ENCODE measurements around a stretch of chr10.

- PRO-cap, result no peak
- RAMPAGE, long total RNA, 4 experiments, result no peak in any of the 4 experiments
Measured at GRCh38 chr10:75226657-75227536, 8.9 kb downstream of the COMTD1 start.

DNA sequence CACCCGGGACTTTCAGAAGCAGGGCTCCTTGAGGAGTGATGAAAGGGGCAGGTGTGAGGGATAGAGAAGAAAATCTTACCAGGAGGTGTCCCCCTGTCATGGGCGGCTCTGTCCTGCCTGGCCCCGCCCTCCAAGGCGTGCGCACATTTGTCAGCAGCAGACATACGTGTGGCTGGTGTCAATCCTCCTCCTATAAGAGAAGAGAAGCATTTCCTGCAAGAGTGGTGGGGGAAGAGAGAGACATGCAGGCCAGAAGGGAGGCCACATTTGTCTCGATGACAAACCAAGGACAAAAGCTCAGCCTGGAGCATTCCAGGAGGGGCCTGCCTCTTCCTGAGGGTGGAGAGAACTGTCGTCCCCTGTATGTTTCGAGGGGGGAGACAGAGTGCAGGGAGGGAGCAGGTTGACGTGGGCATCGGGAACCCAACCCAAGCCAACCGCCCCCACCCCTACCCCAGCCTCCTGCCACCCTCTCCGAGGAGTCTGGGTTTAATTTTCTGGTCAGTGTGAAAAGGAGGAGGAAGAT lies 47.5 kb upstream of the COMTD1 start:
- PRO-cap, result no peak
- RAMPAGE, long total RNA, 4 experiments, result no peak in any of the 4 experiments

GRCh38 chr10:75293985-75294460 lies 58.3 kb upstream of the COMTD1 start:
- PRO-cap, result unidirectional peak, plus-strand start at chr10:75294189
- RAMPAGE, long total RNA, 4 experiments, result no peak in any of the 4 experiments

DNA sequence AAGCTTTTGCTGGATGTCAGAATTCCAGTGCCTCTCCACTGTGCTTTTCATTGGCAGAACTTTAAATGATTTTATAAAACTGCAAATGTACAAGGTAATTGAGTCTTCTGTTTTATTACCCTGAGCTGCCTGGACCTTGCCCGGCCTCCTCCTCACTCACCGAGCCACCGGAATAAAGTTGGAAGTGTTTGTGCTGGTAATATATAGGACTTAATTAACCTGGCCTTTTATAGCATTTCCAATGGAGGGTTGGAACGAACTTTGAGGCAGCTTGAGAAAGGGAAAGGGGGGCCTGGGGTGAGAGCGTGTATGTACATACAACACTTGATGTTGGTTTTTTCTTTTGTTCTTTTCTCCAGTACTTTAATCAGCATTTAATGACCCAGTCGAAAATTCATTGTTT lies 43.4 kb downstream of the ZNF503 start:
- PRO-cap, result unidirectional peak, minus-strand start at position 174 of the sequence
- RAMPAGE, long total RNA, 4 experiments, result no peak in any of the 4 experiments

GRCh38 chr10:75394991-75395857 lies 6.3 kb downstream of the ZNF503 start:
- PRO-cap, result no peak
- RAMPAGE, long total RNA, 4 experiments, result no peak in any of the 4 experiments

DNA sequence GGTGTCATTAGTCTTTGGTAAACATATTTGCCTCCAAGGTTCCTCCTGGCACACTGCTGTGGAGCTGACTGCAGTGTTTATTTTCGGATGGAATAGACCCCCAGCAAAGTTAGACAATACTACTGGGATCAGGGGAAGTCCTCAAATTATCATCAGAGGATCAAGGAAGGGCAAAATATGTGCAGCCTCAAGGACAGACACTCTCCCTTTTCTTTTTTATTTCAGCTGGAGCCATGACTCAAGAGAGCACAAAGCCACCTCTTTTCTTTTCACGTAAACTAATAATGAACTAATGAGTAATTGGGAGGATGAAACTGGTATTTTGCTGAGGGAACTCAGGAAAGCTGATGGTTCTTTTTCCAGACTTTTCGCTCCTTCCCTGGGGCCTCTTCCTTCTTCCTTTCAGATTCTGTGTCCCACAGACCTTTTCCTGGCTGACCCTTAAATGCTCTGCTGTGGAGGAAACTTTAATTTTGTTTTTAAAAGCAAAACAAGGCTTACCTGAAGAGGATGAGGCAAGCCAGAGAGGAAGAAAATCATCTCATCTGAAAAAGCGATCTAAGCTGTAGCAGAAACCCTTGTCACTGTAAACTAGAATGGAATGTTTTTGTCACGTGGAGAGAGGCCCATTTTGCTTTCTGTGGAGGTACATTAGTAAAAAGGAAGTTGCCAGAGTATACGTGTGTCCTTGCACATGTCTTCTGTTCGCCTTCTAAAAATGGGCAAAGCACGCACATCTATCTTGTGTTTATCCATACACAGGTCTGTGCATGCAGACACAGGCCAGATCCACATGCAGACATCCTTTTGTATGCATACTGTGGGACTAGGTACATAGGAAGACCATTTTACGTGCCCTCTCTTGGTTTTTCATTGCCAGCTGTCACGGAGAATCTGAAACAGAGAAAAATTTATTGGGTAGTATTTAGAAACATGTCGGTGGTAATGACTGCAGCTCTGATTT lies 33.5 kb downstream of the LRMDA start:
- PRO-cap, result no peak
- RAMPAGE, long total RNA, 4 experiments, result no peak in any of the 4 experiments

DNA sequence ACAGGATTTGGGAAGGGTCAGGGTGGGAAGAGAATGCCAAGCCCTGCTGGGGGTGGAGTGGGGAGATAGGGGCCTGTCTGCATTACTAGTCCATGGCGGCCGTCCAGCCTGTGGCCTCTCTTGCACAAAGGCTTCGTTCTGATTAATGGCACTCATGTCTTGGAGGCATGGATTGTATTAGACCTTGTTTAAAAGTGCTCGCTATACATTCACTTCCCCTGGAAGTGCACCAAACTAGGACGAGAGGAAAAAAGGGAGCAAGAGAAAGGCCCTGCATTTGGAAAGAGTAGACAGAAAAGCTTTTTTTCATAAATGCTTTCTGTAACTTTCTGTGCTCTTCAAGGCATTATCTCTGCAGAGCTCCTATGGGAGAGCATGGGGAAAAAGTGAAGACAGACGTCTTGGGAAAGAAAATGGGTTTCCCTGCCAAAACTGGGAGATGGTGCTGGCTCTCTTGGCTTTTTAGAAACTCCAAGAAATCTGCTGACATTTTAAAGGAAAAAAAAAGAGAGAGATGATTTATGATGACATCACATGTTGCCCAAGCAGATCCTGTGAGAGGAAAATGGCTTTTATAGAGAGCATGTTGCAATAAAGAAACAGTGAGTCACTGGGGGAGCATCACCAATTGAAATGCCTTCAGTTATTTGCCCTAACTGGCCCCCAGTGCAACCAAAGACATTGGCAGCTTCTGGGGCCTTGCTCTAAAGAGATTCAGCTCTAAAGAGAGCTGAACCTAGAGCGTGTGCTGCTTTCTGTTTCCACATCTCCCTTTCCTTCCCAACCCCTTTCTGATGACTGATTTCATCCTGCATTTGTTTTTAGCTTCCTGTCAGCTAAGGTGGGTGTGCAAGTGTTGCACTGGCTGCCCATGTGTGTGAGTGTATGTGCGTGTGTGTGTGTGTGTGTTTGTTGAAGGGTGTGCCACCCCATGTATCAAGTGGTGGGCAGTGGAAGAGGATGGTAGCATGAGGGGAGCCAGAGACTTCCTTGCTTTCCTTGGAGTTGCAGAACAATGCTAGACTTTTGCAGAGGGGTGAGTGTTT lies 37.6 kb downstream of the LRMDA start:
- PRO-cap, result no peak
- RAMPAGE, long total RNA, 4 experiments, result no peak in any of the 4 experiments

GRCh38 chr10:75521995-75522530 lies 90.6 kb downstream of the LRMDA start:
- PRO-cap, result no peak
- RAMPAGE, long total RNA, 4 experiments, result no peak in any of the 4 experiments

DNA sequence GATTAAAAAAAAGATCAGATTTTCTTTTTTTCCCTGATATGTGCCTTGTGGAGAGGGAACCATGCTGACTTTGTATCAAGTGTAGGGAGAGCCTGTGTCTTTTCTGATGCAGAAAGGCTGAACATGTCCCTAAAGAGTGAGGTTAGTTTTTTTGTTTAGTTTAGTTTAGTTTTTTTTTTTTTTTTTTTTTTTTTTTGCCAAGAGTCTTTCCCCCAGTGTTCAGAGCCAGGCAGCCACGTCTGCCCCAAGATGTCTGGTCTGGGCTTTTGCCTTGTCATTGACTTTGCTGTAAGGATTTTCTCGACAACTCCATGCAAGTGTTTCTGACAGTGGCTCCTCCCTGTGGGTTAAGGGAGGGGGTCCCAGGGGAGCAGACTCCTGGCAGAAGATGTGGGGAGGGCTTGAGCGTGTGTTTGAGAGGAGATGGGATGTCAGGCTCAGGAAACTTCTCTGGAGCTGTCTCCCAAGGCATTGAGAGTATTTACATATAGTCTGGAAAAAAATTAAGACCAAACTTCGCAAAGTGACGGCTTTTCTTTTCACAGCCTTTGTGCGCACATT lies 201.3 kb downstream of the LRMDA start:
- PRO-cap, result no peak
- RAMPAGE, long total RNA, 4 experiments, result no peak in any of the 4 experiments

- PRO-cap, result no peak
- RAMPAGE, long total RNA, 4 experiments, result no peak in any of the 4 experiments
Measured at GRCh38 chr10:75712164-75712570, 280.7 kb downstream of the LRMDA start.

GRCh38 chr10:75753179-75753785 lies 321.9 kb downstream of the LRMDA start:
- PRO-cap, result no peak
- RAMPAGE, long total RNA, 4 experiments, result start-site peak on the plus strand in 1 of 4 experiments, at chr10:75753366-75753407 at its widest, 5 reads per replicate

DNA sequence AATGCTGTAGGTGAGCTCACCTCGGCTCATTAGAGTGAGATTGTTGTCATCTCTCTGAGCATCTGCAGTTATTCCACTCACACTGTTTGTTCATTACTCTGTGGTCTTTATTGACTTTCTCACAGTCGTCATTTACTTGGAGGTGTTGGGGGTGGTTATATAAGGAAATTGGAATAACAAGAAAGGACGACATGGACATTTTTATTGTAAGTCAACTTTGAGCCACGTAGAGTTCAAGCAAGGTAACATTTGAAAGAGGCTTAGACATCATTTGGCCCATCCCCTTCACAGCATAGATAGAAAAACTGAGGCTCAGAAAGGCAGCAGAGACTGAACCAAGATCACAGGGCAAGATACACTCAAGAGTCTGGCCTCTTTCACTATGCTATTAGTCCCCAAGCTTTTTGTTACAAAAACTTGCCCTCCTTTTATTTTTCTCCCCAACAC lies 620.0 kb downstream of the LRMDA start:
- PRO-cap, result no peak
- RAMPAGE, long total RNA, 4 experiments, result no peak in any of the 4 experiments

DNA sequence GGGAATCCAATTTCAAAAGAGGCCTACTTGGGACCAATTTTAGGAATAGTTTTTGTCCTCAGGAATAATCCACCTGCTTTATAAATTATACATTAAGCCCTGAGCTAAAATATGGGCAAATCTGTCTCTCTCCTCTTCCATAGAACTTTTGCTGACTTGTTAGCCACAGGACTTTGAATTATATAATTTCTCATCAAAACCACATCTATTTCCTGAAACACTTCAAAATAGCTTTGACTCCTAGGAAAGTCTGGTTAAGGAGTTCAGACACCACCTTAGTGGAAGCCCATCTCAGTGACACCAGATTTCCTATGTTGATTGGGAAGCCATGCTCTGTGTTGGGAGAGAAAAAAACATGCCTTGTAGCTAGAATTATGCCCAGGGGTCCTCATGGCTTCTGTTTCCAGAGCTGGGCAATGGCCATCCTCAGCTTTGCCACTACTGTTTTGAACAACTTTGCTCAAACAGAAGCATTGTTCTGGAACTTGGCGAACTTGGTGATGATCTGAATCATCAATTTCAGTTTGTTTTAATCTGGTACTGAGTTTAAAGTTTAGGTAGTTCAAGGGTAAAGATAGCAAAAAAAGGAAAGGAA lies 736.7 kb downstream of the LRMDA start:
- PRO-cap, result no peak
- RAMPAGE, long total RNA, 4 experiments, result no peak in any of the 4 experiments

DNA sequence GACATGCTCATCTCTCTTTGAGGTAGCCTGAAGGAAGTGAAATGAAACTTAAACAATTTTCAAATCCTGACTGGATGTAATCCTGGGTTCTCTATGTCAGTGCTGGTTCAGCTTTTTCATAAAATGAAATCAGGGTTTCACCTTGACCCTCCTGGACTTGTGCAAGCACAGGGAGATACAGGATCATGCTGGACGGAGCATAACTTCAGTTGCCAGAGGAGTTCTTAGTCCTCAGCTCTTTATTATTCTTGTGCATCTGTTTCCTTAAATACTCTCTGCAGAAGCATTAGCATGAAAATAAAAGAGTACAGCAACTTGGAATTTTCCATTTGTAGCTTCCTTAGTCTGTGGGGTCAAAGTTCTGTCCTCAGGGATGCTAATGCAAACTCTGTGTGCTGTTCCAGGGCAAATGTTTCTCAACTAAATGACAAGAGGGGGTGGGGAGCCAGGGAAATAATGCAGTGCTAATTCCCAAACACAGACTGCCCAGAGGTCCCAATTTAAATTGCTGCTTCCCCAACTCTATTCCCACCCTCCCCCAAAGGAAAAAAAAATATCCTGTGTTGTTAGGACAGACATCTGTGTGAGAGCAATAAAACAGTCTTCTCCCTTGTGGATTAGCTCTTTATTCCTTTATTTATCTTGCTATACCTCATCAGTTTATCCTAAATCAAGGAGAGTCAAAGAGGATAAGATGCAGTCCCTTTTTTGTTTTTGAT lies 904.9 kb downstream of the LRMDA start:
- PRO-cap, result unidirectional peak, minus-strand start at position 241 of the sequence
- RAMPAGE, long total RNA, 4 experiments, result no peak in any of the 4 experiments

DNA sequence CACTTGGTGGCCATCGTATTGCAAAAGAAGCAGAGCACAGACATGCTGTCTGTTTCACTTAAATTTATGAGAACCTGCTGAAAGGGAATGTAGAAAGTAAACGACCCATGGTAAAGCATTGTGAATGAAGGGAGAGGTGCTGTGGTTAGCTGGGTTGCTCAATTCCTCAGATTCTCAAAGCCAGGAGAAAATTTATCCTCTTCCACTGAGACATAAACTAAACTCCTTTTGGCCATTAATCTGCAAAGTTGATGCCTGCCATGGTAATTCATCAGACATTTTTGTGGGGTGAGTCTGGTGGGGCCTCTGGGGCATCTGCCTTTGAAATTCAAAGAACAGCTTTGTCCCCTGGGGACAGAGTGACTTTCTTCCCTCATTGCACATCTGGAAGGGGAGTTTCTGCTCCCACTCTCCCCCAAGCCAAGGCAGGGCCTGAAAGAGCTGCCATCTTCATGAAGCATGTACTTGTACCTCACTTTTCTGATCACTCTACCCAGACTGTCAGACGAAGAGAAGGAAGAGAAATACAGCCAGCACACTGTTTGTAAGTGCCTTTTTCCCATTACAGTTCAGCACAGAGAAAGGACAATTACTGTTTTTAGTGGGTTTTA lies 951.1 kb downstream of the LRMDA start:
- PRO-cap, result no peak
- RAMPAGE, long total RNA, 4 experiments, result no peak in any of the 4 experiments

- PRO-cap, result no peak
- RAMPAGE, long total RNA, 4 experiments, result no peak in any of the 4 experiments
Measured at GRCh38 chr10:76436632-76437147, 1005.3 kb downstream of the LRMDA start.

DNA sequence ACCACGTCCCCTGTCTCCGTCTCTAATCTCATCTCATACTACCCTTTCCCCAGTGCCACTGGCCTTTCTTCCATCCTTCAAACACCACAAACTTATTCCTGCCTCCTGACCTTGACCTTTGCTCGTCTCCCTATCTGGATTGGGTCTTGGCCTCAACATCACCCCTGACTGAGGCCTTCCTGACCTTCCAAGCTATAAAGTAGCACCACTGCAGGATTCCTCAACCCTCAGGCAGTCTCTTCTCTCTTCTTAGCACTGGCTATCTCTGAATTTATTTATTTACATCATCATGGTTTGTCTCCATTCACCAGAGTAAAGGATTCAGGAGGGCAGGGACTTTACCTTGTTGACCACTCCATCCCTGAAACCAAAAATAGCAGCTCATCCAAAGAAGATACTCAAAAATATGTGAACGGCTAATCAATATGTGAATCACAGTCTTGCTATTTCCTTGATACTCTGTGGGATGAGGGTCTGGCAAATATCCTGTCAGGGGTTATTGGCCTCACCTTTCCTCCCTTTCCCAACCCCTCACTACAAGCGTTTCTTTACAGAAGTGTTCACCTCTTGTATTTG lies 627.9 kb downstream of the KCNMA1 start:
- PRO-cap, result no peak
- RAMPAGE, long total RNA, 4 experiments, result start-site peak on the minus strand in 2 of 4 experiments, centred at positions 354 to 417 of the sequence, 5 to 22 reads per replicate

- PRO-cap, result unidirectional peak, minus-strand start at chr10:77513924
- RAMPAGE, long total RNA, 4 experiments, result no peak in any of the 4 experiments
Measured at GRCh38 chr10:77513669-77514608, 123.7 kb downstream of the KCNMA1 start.

DNA sequence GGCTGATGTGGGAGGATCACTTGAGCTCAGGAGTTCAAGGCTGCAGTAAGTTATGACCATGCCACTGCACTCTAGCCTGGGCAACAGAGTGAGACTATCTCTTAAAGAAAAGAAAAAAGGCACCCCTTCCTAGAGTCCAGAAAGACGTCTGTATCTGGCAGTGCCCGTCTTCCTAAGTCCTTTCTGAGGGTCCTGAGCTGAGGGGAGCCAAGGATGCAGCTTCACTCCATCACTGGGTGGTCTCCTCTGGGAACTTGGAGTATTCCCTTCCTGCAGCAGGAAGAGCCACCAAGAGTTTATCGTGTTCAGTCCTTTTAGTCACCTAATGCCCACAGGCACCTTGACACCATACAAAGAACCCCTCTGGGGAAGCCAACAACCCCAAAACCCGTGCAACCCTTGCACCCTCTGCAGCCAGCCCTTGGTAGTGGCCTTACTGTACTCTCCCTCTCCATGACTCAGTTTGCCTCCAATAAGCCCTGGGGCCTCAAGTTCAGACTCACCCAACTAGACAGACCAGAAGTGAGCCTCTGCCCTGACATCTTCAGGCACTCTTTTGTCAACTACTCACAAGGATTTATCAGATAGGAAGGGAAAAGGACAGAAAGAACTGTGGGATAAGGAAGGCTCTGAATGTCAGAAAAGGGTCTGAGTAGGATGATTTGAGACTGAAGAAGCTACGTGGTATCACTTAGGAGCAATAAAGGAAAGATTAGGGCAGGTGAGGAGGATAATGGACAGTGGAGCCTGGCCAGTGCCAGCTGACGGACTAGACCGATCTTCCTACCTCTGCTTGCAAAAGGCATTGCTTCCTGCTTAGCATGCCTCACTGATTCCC lies 30.9 kb downstream of the KCNMA1 start:
- PRO-cap, result no peak
- RAMPAGE, long total RNA, 4 experiments, result start-site peak on the minus strand in 2 of 4 experiments, centred at positions 291 to 467 of the sequence, 10 to 11 reads per replicate

DNA sequence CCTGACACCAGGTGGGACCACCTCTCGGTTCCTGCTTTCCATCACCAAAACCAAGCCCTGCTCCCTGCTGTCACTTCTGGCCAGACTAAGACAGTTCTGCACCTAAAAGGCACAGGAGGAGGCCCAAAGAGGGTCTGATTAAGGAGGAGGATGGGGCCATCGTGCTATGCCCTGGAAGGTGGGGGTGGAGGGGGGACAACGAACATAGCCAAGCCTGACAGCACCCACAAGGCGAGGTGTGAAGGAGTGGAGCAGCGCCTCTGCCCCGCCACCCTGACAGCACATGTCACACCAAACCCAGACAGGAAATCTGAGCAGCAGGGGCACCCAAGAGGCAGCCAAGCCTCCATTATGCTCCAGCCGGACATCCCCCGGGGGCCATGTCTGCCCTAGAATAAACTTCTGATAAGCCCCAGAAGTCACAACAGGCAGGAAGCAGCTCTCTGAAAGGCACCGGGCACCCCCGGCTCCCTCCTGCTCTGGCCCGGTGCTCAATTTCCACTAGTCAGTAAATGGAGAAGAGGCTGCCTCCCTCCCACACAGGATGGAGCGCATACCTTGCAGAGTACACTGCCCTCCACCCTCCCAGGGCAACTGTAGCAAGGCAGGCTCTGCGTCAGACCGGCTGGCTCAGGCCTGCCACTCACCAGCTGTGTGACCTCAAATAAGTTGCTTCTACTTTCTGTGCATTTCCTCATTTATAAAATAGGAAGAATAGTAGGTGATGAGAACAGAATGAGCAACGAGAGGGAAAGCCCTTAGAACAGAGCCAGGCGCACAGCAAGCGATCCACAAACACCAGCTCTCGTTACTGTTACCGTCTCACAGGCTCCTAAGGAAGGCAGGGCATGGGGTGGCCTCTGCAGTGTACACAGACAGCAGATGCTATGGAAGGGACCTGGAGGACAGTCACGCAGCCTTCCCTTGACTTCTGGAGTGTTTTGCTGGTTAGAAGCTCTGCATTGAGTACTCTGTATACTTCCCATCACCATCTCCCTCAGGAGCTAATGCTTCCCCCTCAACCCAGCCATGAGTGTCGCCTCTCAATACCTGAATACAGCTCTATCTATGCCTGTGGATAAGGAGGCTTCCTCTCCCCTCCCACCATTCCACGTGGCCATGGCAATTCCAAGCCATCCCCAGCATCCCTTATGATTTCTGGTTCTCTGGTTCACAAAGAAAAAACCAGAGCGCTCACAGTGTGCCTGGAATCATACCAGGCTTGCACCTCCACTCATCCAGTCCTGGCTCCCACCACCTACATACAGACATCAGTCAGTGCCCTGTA lies 48.5 kb downstream of the DLG5 start:
- PRO-cap, result no peak
- RAMPAGE, long total RNA, 4 experiments, result no peak in any of the 4 experiments

Data from transverse colon (tissue), 4 donors.